ENCODE measurements around a stretch of chr2.

- RRBS = no CpG with 5 or more reads among the region's 4 CpGs
These were observed 32.4 kb downstream of the CYTIP start for GRCh38 chr2:157411432-157411995.

DNA sequence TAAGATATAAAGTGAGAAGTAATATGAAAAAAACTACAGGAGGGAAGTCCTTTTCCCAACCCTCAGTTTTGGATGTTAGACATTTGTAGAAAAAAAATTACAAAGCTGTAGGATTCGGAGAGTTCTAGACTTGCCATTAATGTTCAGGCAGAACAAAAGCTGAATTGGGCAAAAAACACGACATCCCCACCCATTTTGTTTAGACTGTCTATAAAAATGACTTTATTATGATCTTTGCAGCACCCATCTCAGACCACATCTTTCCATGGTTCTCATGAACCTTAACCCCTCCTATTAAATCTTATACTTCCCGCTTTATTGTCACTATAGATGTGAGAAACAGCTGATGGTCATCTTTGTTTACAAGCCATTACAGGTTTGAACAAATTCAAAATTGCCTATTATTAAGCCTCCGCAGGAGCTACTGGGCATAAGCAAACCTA, 29.0 kb downstream of the CYTIP start:
- RRBS = no CpG with 5 or more reads among the region's 4 CpGs

DNA sequence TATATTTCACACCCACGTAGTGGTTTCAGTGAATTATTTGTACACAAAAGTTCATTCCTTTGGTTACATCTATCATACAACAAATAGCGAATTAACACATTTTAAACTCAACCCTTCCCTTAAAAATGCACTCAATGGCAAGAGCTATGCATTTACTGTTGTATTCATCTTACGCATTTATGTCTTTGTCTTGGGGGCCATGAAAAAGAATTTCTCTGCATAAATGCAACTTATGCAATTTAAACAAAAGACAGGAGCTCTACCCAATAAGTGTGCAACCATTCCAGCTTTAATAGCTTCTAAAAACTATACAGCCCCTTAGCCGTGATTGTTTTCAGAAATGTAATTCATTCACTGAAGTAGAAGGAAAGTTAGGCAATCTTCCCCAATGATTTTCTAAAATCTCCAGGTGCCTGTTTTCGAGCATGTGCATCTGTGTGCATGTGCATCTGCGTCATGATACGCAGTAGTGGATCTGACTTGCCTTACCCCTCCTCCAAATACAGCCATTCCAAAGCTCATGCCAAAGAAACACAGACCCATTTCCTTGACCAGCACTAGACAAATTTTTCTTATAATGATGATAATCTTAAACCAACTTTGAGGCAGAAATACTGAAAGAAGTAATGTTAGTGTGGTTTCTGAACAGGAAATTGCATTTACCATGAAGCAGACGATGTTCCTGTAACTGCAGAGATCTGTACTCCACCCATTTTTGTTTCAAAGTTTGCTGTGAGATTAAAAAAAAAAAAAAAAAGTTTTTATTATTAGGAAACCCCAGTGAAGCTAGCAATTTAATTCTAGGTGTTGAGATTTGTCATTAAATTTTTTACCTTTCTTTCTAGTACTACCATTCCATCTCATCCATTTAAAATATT, 25.8 kb downstream of the CYTIP start:
- RRBS = no CpG with 5 or more reads among the region's 8 CpGs

- RRBS = no CpG with 5 or more reads among the region's 6 CpGs
These were observed 22.9 kb downstream of the CYTIP start for GRCh38 chr2:157420735-157421681.

DNA sequence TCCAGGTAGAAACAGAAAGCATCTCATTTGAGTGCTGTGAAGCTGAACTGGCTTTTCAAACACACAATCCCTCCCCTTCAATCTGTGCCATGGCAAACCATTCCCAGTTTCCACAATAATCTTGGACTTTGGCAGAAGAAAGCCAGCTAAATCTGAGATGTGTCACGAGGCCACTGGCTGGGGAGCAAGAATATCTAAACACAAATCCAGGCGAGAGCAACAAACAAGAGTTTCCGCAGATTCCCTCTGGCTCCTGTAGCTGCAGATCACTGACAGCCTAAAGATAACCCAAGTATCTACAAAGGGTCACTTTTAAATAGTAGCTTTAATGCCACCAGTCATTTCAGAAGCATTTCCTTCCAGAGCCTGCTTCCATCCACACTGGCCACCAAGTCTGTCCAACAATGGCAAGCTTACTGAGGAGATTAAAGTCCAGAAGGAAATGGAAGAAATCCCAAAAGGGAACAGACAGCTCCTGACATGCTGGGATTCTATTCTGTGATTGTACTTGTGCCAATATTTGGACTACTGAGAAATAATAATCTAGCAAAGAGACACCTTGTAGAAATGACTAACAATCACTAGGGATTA, 86.8 kb downstream of the ACVR1 start:
- RRBS = no CpG with 5 or more reads among the region's 3 CpGs

GRCh38 chr2:157876499-157877185, 512 bp upstream of the ACVR1 start:
- RRBS = 2% methylated on average over 27 of the region's 55 CpGs

DNA sequence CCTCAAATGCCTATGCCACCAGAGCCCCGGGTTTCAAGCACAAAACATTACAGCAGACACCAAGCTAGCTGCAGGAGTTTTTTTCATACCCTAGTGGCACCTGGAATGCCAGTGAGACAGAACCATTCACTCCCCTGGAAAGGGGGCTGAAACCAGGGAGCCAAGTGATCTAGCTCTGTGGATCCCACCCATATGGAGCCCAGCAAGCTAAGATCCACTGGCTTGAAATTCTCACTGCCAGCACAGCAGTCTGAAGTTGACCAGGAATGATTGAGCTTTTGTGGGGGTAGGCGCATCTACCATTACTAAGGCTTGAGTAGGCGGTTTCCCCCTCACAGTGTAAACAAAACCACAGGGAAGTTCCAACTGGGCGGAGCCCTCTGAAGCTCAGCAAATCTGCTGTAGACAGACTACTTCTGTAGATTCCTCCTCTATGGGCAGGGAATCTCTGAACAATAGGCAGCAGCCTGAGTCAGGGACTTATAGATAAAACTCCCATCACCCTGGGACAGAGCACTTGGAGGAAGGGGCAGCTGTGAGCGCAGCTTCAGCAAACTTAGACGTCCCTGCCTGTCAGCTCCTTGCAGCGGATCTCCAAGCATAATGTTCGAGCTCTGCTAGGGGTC, 96.7 kb downstream of the CCDC148 start:
- RRBS = no CpG with 5 or more reads among the region's 8 CpGs

- RRBS = no CpG with 5 or more reads among the region's 5 CpGs
These were observed 164.2 kb downstream of the PKP4 start for GRCh38 chr2:158620818-158621415.

- RRBS = no CpG with 5 or more reads among the region's 3 CpGs
These were observed 78.8 kb upstream of the DAPL1 start for GRCh38 chr2:158716328-158716632.

DNA sequence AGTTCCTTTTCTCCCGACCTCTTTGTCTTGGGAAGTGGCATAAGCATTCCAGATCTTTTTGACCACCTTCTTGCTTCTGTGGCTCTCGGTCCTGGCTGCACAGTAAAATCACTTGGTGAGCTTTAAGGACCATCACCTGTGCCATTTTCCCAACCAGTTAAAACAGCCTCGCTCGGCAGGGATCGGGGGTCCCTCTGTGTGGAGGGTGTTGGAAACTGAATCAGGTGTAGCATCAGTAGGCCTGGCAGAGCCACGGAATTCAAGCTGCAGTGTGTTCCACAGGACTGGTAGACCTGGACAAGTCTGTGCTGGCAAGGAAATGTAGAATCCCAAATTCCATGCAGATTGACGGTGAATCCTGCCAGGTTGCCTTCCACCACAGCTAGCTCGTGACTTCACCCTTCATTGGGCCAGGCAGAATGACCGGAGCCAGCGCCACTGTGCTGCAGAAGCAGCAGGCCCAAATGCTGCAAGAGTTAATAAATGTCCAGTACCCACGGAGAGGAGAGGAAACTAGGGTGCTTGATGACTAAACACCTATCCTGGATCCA, 122.0 kb downstream of the TANC1 start:
- RRBS = no CpG with 5 or more reads among the region's 11 CpGs

DNA sequence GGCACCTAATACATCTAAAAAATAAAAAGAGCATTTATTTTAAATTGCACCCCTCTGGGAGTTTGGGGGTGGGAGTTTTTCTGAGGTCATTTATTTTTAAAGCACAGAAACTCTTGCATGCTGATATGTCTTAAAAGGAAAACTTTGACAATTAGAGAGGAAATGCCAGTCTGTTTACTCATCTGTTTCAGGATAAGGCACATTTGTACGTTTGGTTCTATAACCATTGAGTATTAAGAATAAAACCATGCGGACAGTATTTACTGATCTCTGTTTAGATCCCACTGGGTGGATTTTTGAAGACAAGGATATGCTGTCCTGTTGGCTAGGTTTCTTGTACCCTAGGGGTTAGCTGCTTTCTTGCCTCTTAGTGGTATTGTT, 122.9 kb downstream of the TANC1 start:
- RRBS = no CpG with 5 or more reads among the region's 2 CpGs

- RRBS = no CpG with 5 or more reads among the region's 13 CpGs
These were observed 139.3 kb downstream of the WDSUB1 start for GRCh38 chr2:159147118-159147605.

- RRBS = no CpG with 5 or more reads among the region's 41 CpGs
These were observed 673 bp downstream of the MARCHF7 start for GRCh38 chr2:159712807-159713551.

GRCh38 chr2:159767302-159768278, 30.4 kb downstream of the CD302 start:
- RRBS = no CpG with 5 or more reads among the region's 2 CpGs

- RRBS = no CpG with 5 or more reads among the region's 6 CpGs
These were observed 27.6 kb downstream of the CD302 start for GRCh38 chr2:159770279-159771021.

- RRBS = no CpG with 5 or more reads among the region's 17 CpGs
These were observed 18.9 kb downstream of the ITGB6 start for GRCh38 chr2:160180961-160181794.

- RRBS = no CpG with 5 or more reads among the region's 11 CpGs
These were observed 21.6 kb upstream of the ITGB6 start for GRCh38 chr2:160221545-160222251.

- RRBS = no CpG with 5 or more reads among the region's 3 CpGs
These were observed 45.5 kb upstream of the ITGB6 start for GRCh38 chr2:160245616-160245943.

DNA sequence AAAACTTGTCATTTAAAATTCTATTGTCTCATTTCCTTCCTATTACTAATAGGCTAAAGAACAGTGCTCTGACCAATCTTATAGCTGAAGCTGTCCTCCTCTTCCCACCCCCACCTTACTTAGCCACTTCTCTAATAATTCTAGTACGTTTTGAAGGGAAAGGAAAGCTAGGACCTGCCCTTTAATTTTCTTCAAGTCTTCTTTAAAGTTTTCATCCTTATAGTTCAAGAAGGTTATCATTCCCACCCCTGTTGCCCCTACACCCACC, 121.6 kb downstream of the RBMS1 start:
- RRBS = no CpG with 5 or more reads among the region's 1 CpG